SJCRH30 (cell line): Measurements from ENCODE around the gene FAM50B.

GRCh38 chr6:3848820-3849709 is at the start of gene FAM50B:
Gene FAM50B, plus strand, starts transcription at chr6:3849373.
- RAMPAGE, long total RNA, result no peak

GRCh38 chr6:3986566-3987664 is 34.2 kb upstream of the PRPF4B start:
- RAMPAGE, long total RNA, result no peak

DNA sequence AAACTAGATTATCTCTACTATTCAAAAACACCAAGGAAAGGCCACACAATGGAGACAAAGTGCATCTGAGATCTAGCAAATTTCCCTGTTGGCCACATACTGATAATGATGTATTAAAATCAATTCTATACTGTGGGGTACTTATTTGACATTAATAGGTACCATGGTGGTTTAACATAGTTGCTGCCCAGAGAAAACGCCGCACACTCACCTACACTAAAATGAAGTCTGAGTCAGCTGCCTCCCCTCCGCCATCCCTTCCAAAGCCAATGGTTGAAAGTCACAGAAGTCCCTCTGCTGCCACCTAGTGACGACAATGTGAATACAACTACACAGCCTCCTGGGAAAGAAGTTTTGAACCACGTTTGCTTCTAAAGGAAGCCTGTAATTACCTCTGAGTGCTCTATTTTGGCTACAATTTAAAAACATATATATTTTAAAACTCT is 20.4 kb upstream of the ECI2 start:
- RAMPAGE, long total RNA, result no peak

GRCh38 chr6:4358168-4359404 is 223.2 kb upstream of the ECI2 start:
- RAMPAGE, long total RNA, result no peak

DNA sequence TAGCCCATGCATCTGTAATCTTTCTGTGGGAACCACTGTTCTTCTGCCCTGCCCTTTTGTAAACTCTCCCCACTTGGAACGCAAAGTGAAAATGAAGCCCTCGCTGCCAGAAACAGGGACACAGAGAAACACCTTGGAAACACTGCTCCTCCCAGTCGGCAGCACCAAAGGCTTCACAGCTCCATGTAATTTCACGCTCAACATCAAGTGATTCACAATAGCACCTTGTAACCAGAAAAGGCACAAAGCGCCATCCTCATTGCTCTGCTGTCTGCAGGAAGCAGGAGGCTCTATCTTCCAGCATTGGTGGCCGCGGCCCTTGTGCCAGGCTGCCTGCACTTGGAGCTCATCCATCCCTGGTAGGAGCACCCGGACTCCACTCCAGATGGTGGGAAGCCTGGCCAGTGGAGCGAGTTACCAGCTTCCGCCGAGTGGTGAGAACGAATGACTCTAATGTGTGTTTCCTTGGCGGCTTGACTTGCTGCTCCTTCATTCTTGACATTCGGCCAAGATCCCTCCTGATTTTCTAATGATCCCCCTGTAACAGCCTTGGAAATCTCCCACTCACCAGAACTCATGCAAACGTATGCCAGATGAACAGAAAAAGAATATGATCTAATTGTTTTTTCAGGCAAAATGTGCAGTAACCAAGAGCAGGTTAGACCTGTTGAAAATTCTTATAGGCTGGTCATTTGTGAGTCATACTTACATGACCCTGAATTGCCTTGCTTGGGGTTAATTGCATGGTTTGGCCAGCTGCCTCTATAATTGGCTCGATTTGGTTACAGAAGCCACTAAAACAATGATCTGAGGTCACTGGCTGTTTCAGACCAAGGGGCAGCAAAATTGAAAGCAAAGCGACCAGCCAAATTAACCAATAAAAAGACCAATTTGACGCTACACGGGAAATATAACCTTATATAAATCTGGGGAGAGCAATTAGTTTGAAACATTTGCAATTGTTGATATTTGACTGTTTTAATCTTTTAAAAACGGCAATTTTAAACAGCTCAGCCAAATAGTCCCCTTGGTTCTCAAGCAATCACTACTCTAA is 169.0 kb upstream of the CDYL start:
- RAMPAGE, long total RNA, result no peak

DNA sequence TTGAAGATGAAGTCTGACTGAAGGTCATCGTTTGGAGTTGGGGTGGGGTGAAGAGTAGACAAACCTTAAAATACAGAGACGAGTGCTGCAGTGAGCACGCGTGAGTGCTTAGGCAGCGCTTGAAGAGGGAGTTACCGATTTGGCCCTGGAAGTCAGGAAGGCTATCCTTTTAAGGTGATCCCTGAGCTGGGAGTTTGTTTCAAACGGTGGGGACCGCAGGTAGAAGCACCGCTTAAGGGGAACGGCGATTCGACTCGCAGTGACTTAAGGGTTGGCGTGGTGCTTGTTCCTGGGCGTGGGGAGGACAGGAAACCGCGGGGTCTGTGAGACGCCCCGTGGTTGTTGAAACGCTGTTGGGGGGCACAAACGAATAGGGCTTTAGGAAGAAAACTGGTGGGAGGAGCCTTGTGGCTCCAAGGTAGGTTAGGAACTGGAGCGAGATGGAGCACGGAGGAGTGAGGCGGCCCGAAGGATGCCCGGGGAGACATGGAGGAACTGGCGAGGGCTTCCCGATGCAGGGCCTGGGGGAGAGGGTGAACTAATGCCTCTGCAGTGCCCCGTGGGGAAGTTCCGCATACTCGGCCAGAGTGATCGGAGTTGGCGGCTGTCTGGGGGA is 1.4 kb upstream of the CDYL start:
- RAMPAGE, long total RNA, result no peak

- RAMPAGE, long total RNA, result no peak
These were observed 59.1 kb downstream of the RPP40 start for GRCh38 chr6:4944764-4945186.

DNA sequence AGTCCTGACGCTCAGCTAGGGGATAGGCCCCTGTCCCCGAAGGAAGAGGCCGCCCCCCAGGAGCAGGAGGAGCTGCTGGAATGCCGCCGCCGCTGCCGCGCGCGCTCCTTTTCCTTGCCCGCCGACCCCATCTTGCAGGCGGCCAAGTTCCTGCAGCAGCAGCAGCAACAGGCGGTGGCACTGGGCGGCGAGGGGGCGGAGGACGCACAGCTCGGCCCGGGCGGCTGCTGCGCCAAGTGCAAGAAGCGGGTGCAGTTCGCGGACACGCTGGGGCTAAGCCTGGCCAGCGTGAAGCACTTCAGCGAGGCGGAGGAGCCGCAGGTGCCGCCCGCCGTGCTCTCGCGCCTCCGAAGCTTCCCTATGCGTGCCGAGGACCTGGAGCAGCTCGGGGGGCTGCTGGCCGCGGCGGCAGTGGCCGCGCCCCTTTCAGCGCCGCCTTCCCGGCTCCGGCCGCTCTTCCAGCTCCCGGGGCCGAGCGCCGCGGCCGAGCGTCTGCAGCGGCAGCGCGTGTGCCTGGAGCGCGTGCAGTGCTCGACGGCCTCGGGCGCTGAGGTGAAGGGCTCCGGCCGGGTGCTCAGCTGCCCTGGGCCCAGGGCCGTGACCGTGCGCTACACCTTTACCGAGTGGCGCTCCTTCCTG is 608 bp downstream of the PPP1R3G start:
- RAMPAGE, long total RNA, result no peak

GRCh38 chr6:5087137-5087924 is 2.2 kb downstream of the PPP1R3G start:
- RAMPAGE, long total RNA, result no peak

DNA sequence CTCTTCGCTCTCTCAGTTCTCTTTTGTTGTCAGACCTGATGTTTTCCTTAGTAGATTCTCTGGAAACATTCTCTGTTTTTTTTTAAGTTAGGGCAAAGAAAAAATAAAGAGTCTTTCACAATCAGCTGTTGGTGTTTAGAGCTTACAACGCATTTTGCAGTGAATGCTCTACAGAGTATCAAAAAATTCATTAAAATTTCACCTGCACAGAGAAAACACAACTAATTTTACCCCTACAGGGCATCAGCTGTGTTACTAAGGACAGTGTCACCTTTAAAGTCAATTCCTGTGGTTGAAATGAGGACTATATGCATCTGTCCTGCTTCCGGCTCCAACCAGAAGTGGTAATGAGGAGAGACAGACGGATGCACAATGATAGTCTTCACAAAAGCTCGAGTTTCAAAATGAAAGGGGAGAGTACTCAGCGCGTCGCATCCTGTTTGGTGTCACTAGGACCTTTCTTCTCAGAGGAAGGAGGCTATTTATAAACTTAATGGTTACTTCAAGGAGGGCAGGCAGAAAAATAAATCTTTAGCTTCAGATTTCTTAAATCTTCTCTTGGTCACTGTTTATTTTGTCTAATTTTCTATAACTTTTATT is 86.6 kb downstream of the LYRM4 start:
- RAMPAGE, long total RNA, result no peak

- RAMPAGE, long total RNA, result no peak
These were observed 186.3 kb downstream of the FARS2 start for GRCh38 chr6:5447476-5448122.

GRCh38 chr6:5623692-5624171 is 362.4 kb downstream of the FARS2 start:
- RAMPAGE, long total RNA, result no peak

DNA sequence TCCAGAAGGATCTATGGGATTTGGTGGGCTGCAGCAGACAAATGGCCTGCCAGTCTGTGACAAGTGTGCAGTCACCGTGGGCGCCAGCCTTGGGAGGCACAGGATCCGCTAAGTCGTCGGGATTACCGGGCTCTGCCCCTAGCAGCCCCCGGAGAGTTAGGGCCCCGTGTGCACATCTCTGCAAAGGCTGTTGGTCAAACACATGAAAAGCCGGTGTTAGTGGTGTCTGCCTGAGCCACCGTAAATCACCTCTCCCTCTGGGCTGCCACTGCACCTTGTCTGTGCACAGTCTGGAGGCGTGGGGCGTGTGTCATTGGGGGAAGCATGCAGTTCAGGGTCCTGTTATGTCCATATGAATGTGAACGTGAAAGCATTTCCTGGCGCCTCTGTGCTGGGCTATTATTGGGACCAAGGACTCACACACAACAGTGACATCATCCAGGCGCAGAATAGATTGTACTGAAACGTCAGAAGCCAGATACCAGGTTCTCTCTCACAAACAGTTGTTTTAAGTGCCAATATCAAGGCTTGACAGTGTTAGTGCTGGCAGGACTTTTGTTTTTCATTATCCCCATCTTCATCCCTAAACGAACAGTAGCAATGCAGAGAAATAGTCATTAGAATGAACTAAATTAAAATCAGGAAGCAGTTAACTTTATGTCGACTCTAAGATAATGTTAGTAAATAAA is 305.5 kb downstream of the NRN1 start:
- RAMPAGE, long total RNA, result no peak

DNA sequence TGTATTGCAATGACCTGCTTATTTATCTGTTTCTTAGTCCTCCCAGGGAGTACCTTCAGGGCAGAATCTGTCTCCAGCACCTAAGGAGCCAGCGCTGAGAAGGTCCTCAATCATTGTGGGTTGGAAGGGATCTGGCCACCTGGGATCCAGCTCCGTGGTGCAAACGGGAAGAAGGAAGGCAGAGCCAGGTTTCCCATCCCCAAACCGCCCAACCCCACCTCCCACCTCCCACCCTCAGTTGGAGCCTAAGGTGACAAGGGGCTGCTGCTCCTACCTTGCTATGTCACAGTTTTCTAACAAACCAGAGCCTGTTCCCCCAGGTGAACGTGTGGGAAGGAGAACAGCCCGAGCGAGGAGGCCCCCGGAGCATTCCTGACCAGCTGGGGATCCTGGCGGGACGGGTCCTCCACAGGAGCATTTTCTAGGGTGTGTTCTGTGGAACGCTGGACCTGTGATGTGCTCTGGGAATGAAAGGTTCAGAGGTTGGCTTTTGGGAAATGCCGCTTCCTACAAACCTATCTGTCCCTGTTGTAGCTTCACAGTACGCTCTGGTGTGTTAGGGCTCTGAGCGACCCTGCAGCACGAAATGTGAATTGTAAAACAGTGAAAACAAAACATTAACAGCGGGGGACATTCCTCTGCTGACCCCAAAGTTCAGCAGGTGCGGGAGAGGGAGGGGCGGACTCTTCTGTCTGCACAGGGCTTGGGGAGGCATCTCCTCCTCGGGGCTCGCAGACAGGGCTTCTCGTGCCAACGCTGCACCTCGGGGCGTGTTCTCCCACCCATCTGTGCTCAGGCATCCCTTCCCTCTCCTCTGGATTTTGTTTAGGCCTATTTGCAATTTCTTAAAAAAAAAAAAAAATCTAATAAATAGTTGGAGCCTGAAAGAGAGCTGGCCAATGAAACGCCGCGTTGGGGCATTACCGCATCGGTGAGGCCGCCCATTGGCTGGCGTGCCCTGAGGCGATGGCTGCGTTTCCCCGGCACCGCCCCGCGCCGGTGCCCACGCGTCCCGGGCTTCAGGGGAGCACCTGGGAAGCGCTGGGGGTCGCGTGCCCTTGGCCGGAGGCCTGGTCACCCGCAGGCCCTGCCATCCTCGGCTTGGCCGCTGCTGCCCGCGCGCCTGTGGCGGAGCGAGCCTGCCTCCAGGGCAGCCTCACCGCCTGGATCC is 155.9 kb downstream of the NRN1 start:
- RAMPAGE, long total RNA, result no peak

GRCh38 chr6:6331357-6331906 is 11.0 kb upstream of the F13A1 start:
- RAMPAGE, long total RNA, result no peak

DNA sequence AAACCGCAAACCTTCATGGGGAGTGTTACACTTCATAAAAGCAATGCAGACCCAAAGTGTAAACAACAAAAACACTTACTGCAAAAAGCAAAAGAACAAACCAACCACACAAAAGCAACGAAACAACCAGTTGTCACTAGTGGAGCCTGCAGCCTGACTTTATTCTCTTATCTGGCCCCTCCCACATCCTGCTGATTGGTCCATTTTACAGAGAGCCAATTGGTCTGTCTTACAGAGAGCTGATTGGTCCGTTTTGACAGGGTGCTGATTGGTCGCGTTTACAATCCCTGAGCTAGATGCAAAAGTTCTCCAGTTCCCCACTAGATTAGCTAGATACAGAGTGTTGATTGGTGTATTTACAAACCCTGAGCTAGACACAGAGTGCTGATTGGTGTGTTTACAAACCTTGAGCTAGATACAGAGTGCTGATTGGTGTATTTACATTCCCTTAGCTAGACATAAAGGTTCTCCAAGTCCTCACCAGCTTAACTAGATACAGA is 24.0 kb downstream of the LY86 start:
- RAMPAGE, long total RNA, result no peak

DNA sequence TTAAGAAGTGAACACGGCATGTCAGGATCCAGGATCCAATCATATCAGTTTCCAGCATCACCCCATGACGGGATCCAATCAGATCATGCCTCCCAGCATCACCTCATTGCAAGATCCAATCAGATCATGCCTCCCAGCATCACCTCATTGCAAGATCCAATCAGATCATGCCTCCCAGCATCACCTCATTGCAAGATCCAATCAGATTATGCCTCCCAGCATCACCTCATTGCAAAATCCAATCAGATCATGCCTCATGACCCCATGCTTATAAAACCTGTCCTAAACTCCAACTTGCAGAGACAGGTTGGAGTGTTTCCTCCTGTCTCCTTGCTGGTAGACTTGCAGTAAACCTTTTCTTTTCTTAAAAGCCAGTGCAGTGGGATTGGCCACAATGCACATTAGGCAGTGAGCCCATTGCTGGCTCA is 69.0 kb downstream of the LY86 start:
- RAMPAGE, long total RNA, result no peak

DNA sequence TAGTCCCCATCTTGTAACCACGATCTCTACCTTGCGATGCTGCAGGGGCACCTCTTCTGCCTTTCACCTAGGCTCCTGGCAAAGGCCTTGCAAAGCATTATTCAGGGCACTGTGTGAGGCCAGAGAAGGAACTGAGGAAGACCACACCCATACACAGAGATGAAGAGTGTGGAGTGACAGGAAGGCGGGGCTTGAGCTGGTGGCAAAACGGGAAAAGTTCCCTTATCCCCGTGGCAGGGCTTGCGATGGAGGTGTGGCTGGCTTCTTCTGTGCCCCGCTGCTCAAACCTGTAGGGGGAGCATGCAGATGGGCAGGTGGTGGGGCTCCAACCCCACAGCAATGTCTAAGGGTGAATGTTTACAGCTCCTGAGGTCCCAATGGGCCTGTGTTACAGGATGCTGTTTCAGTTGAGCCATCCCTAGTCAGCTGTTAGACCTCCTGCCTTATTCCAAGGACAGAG is 105.8 kb downstream of the LY86 start:
- RAMPAGE, long total RNA, result no peak

DNA sequence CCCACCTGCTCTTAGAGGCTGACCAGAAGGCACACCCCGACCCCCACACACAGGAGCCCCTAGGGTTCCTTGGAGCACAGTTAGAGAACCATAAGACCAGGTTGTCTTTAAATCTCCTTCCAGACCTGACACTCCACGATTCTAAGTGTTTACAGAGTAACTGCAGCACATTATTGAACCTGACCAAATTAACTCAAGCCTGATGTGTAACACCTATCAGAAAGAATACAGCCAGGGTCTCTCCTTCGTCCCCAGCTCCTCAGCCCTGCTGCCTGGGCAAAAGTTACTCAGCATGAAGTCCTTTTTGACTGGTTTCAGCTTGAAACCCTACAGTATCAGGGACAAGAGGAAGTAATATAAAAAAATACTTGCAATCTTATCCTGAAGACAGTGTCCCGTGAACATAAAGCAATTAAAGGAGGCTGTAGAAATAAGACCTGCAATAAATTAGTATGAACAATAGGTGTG is 114.9 kb downstream of the LY86 start:
- RAMPAGE, long total RNA, result no peak

DNA sequence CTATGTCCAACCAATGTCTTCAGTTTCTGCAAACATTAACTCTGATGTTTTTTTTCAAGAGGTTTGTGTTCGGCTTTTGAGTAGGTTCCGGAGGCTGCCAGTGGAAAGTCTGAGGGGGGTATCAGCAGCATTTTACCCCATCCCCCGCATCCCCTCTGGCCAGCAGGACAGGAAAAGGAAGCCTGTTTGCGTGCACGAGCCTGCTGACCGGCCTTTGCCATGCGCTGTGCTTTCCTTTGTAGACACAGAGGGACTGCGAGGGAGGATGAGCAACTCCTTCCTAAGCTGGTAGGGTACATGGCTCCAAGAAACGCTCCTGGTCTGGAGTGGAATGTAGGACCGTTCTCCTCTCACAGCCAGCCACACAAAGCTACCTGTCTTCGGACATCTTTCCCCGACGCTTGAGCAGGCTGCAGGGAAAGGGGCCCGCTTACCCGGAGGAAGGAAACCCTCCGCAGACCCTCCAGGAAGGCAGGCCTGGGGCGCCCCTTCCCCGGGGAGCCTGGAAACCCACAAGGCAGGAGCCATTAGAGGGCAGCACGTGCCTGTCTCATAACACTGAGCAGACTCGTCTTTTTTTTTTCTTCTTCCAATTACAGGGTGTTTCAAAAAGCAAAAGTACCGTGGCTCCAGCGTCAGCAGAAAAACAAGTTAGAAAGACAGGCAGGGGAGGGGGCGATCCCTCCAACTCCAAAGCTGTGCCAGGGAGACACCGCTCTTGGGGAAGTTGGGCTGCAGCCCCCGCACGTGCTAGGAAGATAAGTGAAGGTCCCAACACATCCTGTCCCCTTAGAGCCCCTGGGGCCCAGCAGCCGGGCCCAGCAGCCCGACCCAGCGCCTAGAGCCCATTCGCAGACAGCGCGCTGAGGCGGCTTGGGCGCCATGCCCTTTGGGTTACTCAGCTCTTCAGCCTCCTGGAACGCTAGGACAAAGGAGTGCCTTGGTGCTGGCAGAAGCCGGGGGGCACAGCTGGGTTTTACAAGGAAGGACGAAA is 136.0 kb downstream of the LY86 start:
- RAMPAGE, long total RNA, result no peak